ENCODE measurements around a stretch of chr4.

DNA sequence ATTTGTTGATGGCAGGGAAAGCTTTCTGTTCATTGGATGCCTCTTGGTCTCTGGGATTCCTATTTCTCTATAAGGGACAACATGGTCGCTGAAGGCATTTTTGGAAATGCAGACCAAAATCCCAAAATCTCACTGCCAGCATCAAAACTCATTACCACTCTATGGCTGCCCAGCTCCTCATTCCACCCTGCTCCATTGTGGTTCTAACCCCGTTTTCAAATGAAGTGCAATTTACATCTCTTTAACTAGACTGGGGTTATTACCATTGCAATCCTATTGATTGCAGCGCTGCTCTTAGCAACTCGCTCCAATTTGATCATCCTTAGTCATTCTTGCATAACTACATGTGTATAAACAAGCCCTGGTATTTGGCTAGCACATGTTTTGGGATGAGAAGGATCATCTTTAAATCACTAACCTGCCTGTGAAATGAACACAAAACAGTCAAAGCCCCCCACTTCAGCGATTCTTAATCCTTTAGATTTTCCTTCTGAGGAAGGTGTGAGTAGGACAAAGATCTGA lies 340.1 kb upstream of the PPARGC1A start:
- RRBS = no CpG with 5 or more reads among the region's 5 CpGs

DNA sequence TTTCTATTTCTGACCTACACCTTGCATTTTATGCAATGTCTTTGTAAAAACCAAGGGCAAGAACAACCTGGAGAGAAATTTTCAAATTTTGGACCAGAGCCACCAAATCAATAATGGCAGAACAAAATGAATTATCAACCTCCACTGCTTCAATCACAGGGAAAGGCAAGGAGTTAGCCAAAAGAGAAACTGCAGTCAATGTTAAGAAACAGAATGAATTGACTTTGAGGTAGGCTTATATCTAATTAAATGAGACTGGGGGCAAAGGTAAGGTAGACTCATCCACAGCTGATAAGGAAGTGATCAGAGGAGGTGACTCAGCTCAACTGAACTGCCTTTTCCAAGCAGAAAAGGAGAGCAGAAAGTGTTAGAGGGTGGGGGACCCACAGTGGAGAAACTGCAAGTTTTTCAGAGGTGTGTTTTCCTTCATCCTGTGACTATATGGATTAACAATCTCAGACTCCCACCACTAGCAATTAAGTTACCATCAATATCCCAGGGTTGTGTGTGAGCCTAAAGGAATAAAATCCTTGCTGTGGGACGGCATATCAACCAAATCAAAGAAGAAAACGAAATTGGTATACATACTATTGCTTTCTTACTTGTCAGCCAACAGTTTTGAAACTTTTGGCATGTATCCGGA lies 345.8 kb upstream of the PPARGC1A start:
- RRBS = no CpG with 5 or more reads among the region's 3 CpGs

GRCh38 chr4:24261234-24261756 lies 323.1 kb downstream of the DHX15 start:
- RRBS = no CpG with 5 or more reads among the region's 4 CpGs

- RRBS = 64% methylated on average over 12 of the region's 30 CpGs
Observed at GRCh38 chr4:24471956-24472307, 112.4 kb downstream of the DHX15 start.

- RRBS = no CpG with 5 or more reads among the region's 10 CpGs
Observed at GRCh38 chr4:24829955-24830665, 34.7 kb downstream of the SOD3 start.

DNA sequence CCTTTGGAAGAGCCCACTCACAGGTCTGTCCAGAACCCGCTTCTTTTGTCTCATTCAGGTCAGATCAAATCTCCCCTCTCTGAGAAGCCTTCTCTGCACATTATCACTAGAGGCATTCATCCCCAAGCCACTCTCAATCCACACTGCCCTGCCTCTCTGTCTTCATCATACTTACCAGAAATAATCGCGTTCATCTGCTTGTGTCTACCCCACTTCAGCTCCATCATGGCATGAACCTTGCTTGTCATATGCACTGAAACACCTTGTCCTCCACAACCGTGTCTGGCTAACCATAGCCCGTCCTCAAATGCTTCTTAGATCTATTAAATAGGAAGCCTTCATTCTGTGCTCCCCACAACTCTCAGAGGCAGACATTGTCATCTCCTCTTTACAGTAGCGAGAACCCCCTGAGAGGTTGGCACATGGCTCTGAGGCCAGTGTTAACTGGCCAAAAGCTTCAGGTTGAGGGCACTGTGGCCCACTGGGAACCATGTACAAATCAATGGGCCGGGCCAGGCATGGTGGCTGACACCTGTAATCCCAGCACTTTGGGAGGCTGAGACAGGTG lies 48.7 kb downstream of the SOD3 start:
- RRBS = no CpG with 5 or more reads among the region's 7 CpGs

DNA sequence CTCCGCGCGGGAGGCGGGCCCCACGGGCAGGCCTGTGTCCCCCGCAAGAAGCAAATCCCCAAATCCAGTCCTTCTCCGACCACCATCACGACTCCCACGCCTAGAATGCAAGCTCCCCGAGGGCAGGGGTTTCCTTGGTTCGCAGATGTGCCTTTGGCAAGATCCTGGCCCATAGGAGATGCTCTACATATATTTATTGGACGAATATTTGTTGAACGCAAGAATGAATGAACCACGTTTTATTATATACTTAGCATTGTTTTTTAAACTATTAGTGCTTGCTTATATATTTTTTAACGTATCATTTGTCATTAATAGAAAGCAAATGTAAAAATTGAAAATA lies 360 bp upstream of the CCDC149 start:
- RRBS = no CpG with 5 or more reads among the region's 15 CpGs

DNA sequence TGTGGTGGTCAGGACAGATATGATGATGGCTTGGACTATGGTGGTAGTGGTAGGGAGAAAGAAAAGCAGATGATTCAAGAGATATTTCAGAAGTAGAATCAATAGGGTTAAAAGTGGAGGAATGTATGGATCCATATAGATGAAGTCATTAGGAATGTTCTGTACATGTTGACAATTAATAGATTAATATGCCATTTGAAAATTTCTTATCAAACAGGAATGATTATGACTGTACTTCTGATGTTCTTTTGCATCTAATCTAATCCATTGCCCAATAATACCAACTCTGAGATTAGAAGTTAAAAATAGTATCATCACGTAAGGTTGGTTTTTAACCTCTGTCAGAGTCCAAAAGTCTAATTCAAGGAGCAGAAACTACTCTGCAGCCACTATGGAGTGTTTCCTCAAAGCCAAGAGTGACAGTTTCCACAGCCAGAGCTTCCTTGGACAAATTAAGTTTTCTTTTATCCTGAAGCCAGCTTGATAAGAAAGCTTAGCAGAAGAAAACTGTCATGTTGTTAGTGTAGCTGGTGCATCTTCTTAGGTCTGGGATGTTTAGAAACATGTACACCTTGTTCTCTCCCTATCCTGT lies 20.6 kb upstream of the PI4K2B start:
- RRBS = no CpG with 5 or more reads among the region's 1 CpG

- RRBS = no CpG with 5 or more reads among the region's 7 CpGs
Observed at GRCh38 chr4:25299792-25300295, 12.7 kb upstream of the ZCCHC4 start.

GRCh38 chr4:25377751-25378335 lies 780 bp downstream of the ANAPC4 start:
- RRBS = no CpG with 5 or more reads among the region's 8 CpGs

DNA sequence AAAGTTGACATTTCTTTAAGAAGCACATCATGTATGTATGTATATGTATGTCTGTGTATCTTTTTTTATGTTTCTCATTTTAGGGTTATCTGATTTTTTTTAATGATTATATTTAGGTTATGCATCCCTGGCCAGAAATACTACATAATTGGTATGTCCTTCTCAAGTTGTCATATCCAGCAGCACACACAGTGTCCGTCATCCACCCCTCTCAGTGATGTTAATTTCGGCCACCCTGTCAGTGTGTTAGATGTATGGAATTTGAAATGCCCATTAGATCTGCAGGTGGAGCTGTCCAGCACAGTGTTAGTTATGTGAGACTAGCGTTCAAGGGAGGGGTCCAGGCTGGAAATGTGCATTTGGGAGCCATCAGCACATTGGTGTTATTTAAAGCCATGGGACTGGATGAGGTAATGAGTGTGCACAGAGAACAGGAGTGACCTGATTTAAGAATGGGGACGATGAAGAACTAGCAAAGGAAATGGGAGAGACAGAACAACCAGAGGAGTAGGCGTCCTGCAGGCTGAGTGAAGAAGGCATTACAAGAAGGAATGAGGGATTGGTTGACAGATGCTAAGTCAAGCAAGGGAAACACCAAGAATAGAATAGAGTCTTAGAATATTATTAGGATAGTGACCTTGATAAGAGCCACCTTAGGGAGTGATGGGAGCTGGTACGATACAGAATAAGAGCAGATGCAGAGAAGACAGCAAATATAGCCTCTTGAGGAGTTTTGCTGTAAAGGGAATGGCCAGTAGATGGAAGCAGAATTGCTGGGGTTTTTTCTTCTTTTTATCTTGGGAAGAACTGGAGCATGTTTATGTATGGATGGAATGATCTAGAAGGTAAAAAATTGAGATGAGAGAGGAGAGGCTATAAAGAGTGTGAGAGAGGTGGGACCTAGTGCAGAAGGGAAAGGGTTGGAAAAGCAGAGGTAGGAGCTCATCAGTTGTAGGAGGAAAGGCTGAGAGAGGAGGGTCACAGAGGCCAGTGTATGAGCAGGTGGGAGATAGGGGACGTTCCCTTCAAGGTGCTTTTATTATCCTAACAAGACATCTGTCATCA lies 22.7 kb downstream of the ANAPC4 start:
- RRBS = no CpG with 5 or more reads among the region's 7 CpGs

GRCh38 chr4:25861905-25862645 lies 713 bp downstream of the SEL1L3 start:
- RRBS = 7% methylated on average over 20 of the region's 60 CpGs

DNA sequence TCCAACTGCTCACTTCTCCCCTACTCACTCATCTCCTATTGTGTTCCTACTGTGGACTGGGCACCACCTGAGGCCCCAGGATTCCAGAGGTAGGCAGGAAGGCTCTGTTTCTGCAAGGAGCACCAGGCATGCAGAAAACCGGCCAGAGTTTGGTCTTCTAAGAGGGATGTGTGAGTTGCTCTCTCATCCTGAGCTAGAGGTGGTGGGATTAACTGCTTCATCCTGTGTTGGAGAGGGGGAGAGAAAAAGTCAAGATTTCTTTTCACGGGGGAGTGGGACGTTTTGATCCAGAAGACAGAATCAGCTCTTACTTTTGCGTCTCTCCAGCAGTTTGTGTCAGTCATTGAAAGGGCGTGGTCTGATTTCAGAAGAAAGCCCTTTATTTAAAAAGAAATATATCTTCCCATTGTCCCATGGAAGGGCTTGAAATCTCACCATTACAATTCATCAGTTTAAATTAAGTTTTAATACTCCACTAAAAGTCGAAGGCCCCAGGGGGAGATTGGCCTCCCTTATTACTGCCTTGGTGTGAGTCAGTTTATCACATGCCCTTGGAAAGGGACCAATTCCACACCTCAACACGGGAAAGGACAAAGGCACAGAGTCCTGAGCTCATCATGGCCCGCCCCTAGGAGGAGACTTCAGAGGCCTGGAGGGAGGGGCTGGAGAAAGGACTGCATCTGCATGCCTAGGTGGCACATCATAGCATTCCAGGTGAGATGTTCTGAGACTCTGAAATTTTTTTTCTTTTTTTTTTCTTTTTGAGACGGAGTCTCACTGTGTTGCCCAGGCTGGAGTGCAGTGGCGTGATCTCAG lies 2.6 kb upstream of the SEL1L3 start:
- RRBS = no CpG with 5 or more reads among the region's 10 CpGs

GRCh38 chr4:26001499-26001972 lies 87.5 kb downstream of the SMIM20 start:
- RRBS = 92% methylated on average over 2 of the region's 4 CpGs

- RRBS = no CpG with 5 or more reads among the region's 2 CpGs
Observed at GRCh38 chr4:26163294-26163796, 157.5 kb upstream of the RBPJ start.

DNA sequence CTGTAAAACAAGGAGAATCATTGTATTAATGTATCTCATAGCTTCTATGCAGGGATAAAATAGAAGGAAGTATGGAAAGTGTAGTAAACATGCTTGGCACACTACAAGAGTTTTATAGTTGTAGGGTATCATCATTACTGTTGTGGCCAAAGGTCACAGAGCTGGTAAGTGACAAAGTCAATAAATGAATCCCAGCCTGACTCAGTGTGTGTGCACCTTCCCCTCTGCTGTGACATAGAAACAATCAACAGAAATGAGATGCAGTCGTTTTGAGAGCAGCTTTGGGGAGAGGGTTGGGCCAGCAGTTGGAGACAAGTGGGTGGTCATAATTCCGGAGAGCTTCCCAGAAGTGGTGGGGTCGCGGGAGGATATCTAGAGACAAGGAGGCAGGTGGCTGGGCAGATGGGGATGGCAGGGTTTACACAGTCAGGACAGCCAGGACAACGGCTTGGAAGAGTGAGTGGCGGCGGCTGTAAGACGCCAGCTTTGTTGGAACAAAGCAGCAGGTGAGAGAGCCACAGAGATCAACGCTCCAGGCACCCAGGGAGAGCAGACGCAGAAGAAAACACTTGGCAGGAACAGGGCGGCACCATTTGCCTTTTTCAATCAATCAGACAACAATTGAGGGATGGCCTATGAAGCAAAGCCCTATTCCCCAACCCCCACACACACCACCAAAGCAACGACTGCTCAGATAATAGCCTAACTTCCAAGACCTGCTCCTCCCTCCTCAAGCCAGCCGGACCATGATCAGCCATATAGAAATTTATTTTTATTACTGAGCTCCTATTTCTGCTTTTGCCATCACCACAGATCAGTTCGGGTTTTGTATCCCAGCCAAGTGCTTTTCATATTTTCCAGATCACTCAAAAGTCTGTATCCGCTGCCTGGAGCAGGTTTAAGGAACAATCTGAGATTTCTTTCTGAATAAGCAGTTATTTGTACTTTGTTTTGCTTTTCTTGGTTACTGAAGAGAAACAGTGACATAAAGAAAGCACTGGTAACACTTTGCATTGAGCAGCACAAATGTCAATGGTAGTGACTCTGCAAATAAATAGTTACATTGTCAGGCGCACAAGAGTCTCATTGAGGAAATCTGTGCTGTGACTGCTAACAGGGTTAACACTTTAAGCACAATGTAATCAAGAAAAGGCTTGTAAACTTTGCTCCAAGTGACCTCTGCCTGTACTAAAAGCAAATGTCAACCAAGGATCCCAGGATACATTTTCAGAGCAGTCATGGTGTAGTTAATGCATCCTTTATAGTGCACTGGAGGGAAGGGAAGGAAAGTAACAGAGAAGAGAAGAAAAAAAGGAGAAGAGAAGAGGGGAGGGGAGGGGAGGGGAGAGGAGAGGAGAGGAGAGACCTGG lies 81.9 kb upstream of the RBPJ start:
- RRBS = no CpG with 5 or more reads among the region's 16 CpGs

DNA sequence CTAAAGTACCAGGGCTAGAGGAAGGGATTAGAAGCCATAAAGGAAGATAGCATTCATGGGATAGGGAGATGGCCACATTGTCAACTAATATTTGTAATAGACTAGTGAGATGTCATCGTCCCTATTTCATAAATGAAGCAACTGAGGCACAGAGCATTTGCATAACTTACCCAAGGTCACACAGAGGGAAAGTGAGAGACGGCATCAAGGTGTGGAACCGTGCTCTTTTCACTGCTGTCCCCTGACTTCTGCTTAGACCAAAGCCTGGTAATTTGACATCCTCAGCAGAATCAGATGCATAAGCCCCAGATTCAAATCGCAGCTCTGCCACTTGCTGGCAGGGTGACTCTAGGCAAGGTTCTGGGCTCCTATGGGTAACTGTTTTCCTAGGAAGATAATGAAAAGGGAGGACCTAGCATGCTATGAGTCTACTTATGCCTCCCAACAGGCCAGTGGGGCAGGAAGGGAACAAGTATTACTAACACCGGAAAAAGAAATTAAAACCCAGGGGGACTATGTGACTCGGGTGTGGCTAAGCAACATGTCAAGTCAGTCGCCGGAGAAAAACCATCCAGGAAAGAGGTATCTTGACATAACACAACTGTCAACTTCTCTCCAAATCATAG lies 45.7 kb upstream of the RBPJ start:
- RRBS = 1% methylated on average over 4 of the region's 8 CpGs

- RRBS = under 1% methylated on average over 2 of the region's 11 CpGs
Observed at GRCh38 chr4:26826479-26827337, 33.9 kb upstream of the STIM2 start.

DNA sequence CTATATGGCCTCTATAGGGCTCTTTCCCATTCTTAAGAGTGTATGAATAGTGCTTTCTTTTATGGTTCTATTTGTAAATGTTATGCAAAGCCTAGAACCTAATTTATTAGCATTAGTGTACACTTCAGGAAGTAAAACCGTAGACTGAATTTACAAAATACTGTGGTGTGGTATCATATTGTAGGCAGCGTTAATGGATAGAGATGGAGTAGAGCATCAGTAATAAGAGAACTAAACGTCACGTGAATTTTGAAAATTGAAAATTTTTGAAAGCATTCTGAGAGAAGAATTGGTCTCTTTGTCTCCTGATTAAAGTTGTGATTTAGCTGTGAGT lies 2.8 kb downstream of the STIM2 start:
- RRBS = no CpG with 5 or more reads among the region's 4 CpGs

DNA sequence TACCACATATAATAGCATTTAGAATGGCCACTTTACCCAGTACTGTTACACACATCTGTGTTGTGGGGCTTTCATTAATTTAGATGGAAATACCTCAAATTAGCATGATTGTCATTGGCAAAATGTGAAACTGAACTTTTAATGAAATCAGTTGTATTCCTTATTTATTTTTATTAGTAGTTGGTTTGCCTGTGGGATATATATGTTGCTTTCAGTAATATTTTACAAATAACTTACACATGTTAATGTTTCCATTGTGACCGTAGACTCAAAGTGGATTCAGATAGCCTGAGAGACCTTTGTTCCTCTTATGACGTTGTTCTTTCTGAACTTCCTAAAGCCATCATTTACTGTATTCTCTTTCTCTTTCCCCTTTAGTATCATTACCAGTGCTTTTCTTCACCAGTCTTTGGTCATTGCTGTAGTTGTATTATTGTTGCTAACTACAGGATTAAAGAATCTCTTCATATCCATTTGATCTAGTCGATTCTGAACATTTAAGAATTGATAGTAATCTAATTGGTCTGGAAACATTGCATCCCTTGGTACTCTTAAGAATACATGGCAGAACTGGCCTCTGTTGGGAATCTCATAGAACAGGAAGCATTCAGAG lies 4.2 kb downstream of the STIM2 start:
- RRBS = no CpG with 5 or more reads among the region's 3 CpGs